REH cell (cell line): ENCODE measurements around the genes GGTLC3, FAM246B and SLC25A1.

- PRO-cap, result no peak
These were observed 7.1 kb upstream of the PEX26 start for GRCh38 chr22:18070570-18071280.

- PRO-cap, result no peak
These were observed at the start of gene GGTLC3 for GRCh38 chr22:18517940-18518285. TSS of gene GGTLC3 (minus strand) at chr22:18518161.

DNA sequence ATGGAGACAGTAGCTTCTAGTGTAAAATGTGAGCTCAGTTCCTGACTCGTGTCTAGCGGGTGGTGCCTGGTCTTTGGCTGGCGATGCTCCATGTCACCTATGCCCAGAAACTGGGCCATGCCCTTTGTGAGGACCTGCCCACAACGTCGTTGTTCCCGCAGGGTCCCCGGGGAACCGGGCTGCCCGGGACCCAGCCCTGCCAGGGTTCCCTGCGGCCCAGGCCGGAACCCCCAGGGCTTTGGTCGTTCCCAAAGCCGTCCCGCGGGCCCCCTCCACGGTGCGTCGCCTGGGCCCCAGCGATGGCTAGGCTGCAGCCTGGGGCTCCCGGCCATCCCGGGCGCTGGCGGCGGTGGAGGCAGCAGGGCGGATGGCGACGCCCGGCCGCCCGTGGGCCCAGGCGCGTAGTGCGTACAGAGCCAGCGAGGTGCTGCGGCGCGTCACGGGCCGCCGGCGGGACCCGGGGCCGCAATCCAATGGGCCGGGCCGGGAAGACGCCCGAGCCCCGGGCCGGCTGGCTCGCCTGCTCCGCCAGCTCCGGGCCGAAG lies at the start of gene FAM246B:
Gene FAM246B, plus strand, starts transcription at position 368 of the 545 bp plus-strand sequence.
- PRO-cap, result no peak

DNA sequence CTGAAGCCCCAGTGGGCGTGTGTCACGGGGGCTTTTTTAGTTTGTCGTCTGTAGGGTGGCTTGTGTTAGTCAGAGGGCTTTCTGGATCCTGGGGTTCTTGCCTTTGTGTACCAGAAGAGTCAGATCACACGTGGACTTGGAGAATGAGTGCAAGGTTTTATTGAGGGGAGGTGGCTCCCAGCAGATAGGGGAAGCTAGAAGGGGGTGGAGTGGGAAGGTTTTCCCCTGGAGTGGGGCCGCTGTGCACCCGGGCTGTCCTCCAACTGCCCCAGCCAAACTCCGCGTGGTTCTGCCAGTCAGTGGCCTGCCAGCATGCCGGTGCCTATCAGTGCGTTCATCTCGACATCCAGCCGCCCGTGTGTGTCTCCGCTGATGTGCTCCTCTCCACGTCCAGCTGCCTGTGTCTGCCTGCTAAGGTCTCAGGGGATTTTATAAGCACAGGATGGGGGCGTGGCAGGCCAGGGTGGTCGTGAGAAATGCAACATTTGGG lies 16.9 kb upstream of the PRODH start:
- PRO-cap, result no peak

DNA sequence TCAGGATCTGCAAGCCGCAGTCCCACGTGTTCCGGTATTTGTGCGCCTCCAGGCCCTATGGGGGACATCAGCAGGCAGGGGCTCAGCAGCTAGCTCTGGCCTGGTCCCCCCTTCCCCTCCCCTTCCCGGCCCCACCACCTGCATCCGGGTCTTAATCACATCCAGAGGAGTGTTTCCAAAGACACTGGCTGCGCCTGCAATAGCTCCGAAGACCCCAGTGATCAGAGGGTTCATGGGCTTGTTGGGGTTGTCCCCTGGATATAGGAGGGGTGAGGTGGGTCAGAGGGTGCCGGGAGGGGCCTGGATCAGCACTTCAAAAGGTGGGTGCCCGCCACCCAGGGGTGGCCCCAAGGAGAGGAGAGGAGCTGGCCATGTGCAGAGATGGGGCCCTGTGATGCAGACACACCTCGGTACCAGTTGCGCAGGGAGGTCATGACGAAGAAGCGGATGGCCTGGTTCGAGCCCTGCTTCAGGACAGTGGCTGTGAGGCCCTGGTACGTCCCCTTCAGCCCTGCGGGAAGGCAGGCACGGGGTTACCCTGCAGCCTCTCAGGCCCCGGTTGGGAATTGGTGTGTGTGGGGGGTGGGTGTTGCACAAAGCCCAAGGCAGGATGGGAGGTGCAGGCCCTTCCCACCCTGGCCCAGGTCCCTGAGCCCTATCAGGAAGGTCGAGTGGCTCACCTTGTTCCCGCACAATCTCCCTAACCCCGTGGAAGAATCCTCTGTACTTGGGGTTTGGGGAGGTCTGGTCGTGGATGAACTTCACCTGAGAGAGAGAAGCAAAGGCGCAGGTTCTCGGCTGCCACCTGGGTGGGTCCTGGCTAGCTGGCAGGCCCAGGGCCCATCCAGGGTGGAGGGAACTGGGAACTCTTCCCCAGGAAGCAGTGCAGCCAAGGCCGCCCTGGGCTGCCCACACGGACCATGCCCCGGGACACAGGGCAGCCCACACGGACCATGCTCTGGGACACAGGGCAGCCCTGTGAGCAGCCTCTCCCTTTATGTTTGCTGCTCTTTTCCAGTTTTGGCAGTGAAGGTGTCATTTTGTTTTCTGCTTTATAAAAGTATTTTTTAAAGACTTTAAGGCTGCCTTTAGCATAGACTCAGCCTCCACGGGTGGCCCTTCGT lies 1.7 kb downstream of the SLC25A1 start:
- PRO-cap, result no peak

- PRO-cap, result bidirectional peak, plus-strand start at chr22:19178339, minus-strand start at chr22:19178213; bidirectional peak, plus-strand start at chr22:19178522, minus-strand start at chr22:19178505; bidirectional peak, plus-strand start at chr22:19179021, minus-strand start at chr22:19178765
These were observed at the start of gene SLC25A1 for GRCh38 chr22:19178123-19178899. TSS of gene SLC25A1 (minus strand) at chr22:19178736.

DNA sequence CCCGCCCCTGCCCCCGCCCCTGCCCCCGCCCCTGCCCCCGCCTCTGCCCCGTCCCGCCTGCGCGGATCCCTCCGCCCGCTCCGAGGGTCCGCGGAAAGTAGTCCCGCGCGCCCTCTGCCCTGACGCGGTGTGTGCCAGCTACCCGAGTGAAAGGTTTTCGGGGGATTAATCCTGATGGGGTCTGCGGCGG lies 224 bp upstream of the CLTCL1 start:
- PRO-cap, result bidirectional peak, plus-strand start at position 100 of the sequence, minus-strand start outside the sequence

DNA sequence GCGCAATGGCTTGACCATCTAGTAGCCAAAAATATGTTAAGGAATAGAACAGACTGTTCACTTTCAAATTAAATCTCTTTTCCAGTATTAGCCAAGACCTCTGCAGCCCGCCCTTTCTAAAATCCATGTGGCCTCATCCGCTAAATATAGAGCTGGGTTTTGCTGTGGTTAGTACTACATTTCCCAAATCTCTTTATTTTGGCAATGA lies 1.4 kb upstream of the CLTCL1 start:
- PRO-cap, result no peak

GRCh38 chr22:19422621-19423099 lies 8.9 kb downstream of the HIRA start:
- PRO-cap, result no peak

- PRO-cap, result no peak
These were observed 7.5 kb downstream of the HIRA start for GRCh38 chr22:19424002-19424546.

GRCh38 chr22:19622187-19622637 lies 92.1 kb upstream of the SEPTIN5 start:
- PRO-cap, result unidirectional peak, minus-strand start at chr22:19622281

GRCh38 chr22:19721657-19722164 lies 1.6 kb upstream of the GP1BB start:
- PRO-cap, result no peak

DNA sequence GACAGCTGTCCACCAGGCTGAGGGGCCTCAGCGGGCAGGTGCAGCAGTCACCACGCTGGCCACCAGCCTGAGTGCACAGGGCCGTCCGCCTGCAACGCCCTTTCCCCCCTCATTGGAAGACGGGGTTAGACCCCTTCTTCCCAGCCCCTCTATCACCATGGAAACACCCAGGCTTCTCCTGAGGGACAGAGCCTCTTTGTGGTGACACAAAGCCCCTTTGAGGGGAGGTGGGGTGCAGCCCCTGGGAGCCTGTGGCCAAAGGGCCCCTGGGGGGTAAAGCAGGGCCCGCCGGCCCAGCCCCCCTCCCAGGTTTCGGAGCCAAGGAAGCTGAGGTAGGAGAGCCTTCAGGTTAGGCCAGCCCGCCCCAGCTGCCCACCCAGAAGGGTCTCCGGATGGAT lies 18.5 kb downstream of the ARVCF start:
- PRO-cap, result no peak

DNA sequence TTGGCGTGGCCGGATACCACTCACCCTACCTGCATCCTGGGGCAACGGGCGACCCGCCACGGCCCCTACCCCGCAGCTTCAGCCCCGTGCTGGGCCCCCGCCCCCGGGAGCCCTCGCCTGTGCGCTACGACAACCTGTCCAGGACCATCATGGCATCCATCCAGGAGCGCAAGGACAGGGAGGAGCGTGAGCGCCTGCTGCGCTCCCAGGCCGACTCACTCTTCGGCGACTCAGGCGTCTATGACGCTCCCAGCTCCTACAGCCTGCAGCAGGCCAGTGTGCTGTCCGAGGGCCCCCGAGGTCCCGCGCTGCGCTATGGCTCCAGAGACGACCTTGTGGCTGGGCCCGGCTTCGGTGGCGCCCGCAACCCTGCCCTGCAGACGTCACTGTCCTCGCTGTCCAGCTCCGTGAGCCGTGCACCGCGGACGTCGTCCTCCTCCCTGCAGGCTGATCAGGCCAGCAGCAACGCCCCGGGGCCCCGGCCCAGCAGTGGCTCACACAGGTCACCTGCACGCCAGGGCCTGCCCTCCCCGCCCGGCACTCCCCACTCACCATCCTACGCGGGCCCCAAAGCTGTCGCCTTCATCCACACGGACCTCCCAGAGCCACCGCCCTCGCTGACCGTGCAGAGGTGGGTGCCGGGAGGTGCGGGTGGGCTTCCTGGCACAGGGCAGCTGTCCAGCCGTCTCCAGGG lies 7.6 kb downstream of the CCDC188 start:
- PRO-cap, result no peak

- PRO-cap, result no peak
These were observed 56.1 kb downstream of the RTN4R start for GRCh38 chr22:20211884-20212634.

GRCh38 chr22:20221870-20222482 lies 46.1 kb downstream of the RTN4R start:
- PRO-cap, result no peak

GRCh38 chr22:20245967-20246703 lies 22.0 kb downstream of the RTN4R start:
- PRO-cap, result no peak

GRCh38 chr22:20438240-20438887 lies 739 bp upstream of the SCARF2 start:
- PRO-cap, result no peak

DNA sequence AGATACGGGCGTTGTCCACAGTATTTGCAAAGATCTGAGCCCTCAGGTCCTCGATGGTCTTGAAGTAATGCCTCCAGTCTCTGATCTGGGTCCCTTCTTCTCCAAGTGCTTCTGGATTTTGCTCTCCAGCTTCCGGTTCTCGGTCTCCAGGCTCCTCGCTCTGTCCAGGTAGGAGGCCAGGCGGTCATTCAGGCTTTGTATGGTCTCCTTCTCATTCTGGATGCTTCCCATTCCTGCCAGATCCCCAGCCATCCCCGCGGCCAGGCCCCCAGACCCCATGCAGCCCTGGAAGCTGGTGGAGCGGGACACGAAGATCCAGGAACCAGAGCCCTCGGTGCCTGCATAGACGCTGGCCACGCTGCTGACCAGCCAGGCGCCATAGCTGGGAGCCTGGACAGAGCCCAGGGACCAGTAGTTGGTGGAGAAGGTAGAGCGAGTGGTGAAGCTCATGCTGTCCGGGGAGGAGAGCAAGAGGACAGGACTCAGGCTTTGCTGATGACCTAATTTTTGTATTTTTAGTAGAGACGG lies 11.9 kb downstream of the KLHL22 start:
- PRO-cap, result no peak

- PRO-cap, result no peak
These were observed 7.3 kb downstream of the MED15 start for GRCh38 chr22:20514311-20515585.